ENCODE measurements around a stretch of chr18.

GRCh38 chr18:2958798-2959345 lies 54.1 kb downstream of the LPIN2 start:
- PRO-cap: no peak

GRCh38 chr18:2986042-2986642 lies 26.8 kb downstream of the LPIN2 start:
- PRO-cap: no peak

DNA sequence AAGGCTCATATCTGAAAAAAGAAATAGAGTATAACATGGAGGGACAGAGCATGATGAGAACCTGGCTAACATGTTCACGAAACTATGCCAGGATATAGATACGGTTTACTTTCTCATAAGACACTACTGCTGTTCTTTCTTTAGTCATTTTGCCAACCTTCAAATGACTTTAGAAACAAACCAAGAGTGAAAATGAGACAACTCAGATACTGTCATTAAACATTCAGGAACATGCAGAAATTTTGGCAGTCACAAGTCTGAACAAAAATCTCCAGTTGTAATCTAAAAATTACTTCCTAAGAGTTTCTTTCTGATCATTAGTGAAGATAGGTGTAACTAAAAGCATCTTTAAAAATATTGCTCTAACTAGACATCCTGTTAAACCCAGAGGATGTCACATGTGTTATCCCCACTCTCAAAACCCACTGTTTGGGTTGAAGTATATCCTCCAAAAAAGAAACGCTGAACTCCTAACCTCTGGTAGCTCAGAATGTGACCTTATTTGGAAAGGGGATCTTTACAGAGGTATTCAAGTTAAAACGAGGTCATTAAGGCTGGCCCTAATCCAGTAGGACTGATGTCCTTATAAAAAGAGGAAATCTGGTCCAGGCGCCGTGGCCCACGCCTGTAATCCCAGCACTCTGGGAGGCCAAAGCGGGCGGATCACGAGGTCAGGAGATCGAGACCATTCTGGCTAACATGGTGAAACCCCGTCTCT lies 14.1 kb downstream of the LPIN2 start:
- PRO-cap: no peak

DNA sequence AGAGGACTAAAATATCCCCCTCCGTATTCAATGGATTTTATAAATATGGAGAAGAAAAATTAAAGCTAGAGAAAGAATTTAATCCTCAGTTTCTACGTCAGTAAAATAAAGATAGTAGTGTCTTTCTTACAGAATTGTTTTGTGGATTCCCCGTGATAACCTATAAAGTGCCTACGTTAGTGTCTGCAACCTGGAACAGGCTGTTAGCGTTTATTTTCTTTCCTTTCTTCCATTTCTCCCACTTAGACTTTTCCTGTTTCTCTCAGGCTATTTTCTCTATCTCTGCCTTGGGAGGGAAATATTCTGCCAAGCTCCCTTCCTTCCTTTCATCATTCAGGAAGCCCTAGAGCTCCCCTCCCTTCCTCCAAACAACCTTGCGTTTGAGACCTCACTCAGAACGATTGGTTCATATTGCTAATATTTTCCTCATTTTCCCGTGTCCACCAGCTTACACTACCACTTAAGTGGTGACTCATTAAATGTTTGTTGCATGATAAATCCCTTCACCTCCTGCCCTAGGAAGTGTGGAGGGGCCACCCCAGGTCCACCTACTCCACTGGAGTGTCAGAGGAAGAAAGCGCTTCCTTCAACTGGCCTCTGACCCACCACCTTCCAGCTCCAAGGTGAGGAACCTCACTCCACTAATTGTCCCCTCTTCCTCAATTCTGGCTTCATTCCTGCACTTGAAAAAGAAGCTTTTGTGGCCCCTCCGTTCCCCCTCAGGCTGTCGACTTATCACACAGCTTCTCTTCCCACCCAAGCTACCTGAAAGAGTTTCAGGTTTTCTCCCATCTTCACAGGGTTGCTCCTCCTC lies 2.2 kb upstream of the LPIN2 start:
- PRO-cap: no peak

DNA sequence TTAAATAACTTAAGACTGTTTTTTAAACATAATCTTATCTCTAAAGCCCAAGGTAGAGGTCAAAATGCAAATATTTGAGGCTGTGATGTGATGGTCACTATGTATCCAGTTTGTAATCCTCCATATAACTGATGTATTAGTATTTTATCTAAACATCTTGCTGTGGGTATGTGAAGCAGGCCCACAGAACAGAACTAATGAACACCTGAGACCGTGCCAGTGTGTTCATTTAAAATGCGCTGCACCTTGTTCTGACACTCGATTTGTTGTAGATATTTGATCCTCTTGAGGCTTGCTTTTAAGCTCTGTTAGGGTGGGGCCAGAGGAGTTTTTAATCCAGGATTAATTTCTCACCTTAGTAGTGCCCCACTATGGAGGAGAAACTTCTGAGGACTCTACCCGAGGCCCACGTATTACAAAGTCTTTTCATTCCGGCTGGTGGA lies 49.6 kb upstream of the LPIN2 start:
- PRO-cap: no peak

DNA sequence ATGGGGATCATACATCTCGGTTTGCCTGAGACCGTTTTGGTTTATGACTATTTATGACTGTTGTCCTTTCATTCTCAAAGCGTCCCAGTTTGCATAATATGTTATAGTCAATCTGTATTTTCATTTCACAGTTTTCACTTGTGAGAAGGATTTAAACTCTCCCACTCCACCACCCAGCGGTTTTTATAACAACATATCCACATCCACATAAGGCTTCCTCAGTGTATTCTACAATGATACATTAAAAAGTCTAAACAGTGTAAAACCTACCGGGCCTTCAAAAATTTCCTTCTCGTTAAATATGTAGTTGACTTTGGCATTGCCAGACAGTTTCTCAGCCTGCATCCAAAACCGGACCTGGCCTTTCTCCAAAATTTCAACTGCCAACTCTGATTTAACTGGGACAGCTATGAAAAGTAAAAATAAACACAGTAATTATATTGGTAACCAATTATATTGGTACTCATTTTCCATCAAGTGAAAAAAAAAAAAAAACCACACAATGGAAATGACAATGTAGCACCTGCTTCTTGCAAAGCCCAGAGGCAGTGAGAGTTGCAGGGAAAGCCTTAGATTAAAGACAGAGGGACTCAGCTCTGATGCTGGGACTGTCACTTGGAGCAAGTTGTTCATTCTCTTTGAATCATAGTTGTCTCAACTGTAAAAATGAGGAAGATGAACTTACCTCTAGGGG lies 81.1 kb upstream of the LPIN2 start:
- PRO-cap: no peak

DNA sequence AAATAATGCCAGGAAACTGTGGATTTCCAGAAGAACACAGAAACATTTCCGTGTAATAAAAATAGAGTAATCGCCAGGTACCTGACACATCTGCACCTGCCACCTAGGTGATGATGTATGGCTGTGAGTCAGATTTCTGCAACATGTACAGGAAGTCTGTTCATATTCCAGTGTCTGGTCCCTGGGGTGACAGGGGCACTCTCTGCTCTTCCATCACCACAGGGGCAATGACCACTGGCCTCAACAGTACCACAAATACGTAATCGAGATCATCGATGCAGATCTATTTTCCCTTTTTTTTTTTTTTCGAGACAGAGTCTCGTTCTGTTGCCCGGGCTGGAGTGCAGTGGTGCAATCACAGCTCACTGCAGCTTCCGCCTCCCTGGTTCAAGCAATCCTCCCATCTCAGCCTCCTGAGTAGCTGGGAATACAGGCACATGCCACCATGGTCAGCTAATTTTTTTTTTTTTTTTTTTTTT lies 101.2 kb upstream of the LPIN2 start:
- PRO-cap: no peak

- PRO-cap: no peak
Measured at GRCh38 chr18:3118545-3118928, 101.2 kb downstream of the MYOM1 start.

GRCh38 chr18:3177790-3178839 lies 41.7 kb downstream of the MYOM1 start:
- PRO-cap: no peak

GRCh38 chr18:3275966-3276760 lies 14.2 kb downstream of the MYL12B start:
- PRO-cap: no peak

GRCh38 chr18:3383545-3384093 lies 66.4 kb upstream of the TGIF1 start:
- PRO-cap: unidirectional peak, plus-strand start at chr18:3383794

DNA sequence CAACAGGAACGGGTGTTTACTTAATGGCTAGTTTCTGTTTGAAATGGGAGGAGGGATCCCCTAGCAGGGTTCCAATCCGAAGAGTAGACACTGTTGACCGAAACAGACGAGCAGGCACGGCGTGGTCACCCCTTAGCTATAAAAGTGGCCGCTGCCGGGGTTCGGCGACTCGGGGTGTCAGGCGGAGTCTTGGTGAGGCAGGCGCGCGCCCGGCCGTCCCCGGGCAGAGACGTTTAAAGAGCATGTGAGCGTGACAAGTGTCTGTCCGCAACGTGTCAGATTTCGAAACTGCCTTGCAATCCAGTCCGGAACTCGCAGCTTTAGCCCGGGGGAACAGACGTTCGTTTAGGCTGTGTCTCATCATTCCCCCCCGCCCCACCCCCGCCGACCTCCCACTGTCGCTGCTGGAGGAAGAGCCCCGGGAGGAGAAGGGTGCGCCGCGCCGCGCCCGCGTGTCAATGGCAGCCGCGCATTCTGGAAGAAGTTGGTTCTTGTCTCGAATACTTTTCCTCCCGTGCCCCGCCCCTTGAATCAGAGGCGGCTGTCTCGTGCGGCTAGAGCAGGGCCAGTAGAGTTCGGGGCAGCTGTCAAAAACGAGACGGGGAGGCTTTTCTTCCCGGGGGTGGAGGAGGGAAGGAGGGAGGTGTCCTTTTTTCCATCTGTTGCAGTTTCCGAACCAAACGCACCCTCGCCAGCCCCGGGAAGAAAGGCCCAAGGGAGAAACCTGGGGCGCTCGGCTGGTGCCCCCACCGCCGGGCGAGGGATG lies 615 bp upstream of the TGIF1 start:
- PRO-cap: bidirectional peak, plus-strand start at position 79 of the sequence, minus-strand start outside the sequence; bidirectional peak, plus-strand start at position 167 of the sequence, minus-strand start at position 140 of the sequence; bidirectional peak, plus-strand start at position 534 of the sequence, minus-strand start at position 477 of the sequence

GRCh38 chr18:3498553-3499623 lies 48.9 kb downstream of the TGIF1 start:
- PRO-cap: no peak

GRCh38 chr18:3526419-3527398 lies 76.7 kb downstream of the TGIF1 start:
- PRO-cap: no peak

GRCh38 chr18:3553932-3554746 lies 104.2 kb downstream of the TGIF1 start:
- PRO-cap: no peak

DNA sequence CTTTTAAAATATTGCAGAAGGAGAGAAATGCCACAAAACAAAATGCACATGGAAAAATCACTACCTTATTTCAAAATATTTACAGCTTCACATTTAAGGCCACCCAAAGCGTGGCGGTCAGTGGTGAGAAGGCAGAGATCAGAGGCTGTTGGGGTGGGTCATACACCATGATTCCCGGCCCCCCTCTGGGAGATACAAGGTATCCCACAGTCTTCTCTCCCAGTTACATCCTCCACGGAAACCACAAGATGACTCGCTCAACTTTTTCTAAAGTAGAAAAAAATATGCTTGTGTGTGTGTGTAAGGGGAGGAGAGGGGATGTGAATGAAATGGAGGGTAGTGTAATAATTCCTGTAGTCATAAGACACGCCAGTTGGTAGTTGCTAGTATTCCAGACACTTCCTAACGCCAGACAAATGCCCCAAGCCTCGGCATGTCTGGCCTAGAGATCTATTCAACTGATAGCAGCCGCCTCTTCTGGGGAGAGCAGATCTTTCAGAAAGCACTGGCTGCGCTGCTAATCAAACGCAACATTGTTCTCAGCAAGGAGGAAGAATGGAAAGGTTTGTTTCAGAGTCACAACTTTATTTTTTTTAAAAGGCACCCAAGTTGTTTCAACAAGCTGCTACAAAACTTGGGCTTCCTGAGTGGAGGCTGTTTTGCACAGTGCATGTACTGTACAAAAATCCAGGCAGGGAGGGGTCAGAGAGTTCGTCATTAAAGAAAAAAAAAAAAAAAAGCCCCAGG lies 143.5 kb downstream of the TGIF1 start:
- PRO-cap: bidirectional peak, plus-strand start at position 356 of the sequence, minus-strand start at position 460 of the sequence; bidirectional peak, plus-strand start outside the sequence, minus-strand start at position 649 of the sequence

- PRO-cap: no peak
Measured at GRCh38 chr18:3608420-3608833, 158.5 kb downstream of the TGIF1 start.

GRCh38 chr18:3874176-3874557 lies 424.2 kb downstream of the TGIF1 start:
- PRO-cap: bidirectional peak, plus-strand start at chr18:3874303, minus-strand start at chr18:3874302

- PRO-cap: no peak
Measured at GRCh38 chr18:4202595-4202932, 252.5 kb downstream of the DLGAP1 start.

GRCh38 chr18:5004046-5004940 lies 192.8 kb downstream of the AKAIN1 start:
- PRO-cap: no peak

Measured in A673 (cell line).